Airway epithelial cell (primary cell): Measurements from ENCODE around the genes HIRA and SNAP29.

DNA sequence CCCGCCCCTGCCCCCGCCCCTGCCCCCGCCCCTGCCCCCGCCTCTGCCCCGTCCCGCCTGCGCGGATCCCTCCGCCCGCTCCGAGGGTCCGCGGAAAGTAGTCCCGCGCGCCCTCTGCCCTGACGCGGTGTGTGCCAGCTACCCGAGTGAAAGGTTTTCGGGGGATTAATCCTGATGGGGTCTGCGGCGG, 224 bp upstream of the CLTCL1 start:
- RAMPAGE, long total RNA, result no peak

- RAMPAGE, long total RNA, result start-site peak on the plus strand at chr22:19432430-19432581, 4,351 and 183 reads in 2 replicates
Measured at GRCh38 chr22:19431563-19432632, at the start of gene HIRA. TSS of gene HIRA (minus strand) at chr22:19431733.

- RAMPAGE, long total RNA, result no peak
Measured at GRCh38 chr22:19446822-19447328, 636 bp downstream of the C22orf39 start.

GRCh38 chr22:19607068-19608386, 83.3 kb upstream of the CLDN5 start:
- RAMPAGE, long total RNA, result no peak

- RAMPAGE, long total RNA, result no peak
Measured at GRCh38 chr22:19614891-19615712, 90.9 kb upstream of the CLDN5 start.

- RAMPAGE, long total RNA, result no peak
Measured at GRCh38 chr22:19717585-19718790, 3.7 kb downstream of the SEPTIN5 start.

DNA sequence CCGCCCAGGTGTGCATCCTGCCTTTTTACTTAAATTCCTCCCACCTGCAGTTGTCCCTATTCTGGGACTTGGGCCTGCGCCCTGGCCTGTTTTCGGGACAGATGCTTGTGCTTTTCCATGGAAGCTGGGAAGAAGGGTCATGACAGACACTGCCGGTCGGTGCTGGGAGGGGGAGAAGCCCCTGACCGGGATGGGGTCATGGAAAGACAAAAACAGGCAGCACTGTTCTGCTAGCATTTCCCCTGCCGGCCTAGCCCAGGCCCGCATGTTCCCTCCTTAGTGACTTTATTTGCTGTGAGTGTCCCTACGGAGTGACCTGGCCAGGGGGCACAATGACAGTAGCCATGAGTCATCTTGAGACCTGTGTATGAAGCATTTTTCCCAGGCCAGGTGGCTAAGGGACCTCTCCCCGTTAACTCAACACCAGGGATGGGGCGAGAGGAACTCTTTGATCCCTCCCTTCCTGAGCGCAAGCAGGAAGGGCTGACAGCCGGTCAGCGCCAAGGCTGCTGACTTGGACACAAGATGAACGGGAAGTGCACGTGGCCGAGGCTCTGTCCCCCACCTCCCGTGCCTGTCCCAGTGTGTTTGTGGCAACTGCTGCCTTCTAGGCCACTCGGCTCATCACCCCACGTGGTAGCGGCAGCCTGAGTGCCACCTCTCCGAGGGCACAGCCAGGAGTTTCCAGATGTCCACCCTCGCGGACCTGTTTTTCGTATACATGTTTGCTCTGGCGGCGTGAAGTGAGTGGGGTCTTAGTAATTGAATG, 7.2 kb downstream of the TBX1 start:
- RAMPAGE, long total RNA, result no peak

- RAMPAGE, long total RNA, result no peak
Measured at GRCh38 chr22:19848271-19849465, 6.0 kb downstream of the GNB1L start.

- RAMPAGE, long total RNA, result no peak
Measured at GRCh38 chr22:19853074-19853973, 1.4 kb downstream of the GNB1L start.

- RAMPAGE, long total RNA, result no peak
Measured at GRCh38 chr22:19874269-19875287, 19.9 kb upstream of the GNB1L start.

- RAMPAGE, long total RNA, result no peak
Measured at GRCh38 chr22:19879696-19880727, 25.3 kb upstream of the GNB1L start.

GRCh38 chr22:19948115-19948906, 6.7 kb upstream of the TXNRD2 start:
- RAMPAGE, long total RNA, result no peak

DNA sequence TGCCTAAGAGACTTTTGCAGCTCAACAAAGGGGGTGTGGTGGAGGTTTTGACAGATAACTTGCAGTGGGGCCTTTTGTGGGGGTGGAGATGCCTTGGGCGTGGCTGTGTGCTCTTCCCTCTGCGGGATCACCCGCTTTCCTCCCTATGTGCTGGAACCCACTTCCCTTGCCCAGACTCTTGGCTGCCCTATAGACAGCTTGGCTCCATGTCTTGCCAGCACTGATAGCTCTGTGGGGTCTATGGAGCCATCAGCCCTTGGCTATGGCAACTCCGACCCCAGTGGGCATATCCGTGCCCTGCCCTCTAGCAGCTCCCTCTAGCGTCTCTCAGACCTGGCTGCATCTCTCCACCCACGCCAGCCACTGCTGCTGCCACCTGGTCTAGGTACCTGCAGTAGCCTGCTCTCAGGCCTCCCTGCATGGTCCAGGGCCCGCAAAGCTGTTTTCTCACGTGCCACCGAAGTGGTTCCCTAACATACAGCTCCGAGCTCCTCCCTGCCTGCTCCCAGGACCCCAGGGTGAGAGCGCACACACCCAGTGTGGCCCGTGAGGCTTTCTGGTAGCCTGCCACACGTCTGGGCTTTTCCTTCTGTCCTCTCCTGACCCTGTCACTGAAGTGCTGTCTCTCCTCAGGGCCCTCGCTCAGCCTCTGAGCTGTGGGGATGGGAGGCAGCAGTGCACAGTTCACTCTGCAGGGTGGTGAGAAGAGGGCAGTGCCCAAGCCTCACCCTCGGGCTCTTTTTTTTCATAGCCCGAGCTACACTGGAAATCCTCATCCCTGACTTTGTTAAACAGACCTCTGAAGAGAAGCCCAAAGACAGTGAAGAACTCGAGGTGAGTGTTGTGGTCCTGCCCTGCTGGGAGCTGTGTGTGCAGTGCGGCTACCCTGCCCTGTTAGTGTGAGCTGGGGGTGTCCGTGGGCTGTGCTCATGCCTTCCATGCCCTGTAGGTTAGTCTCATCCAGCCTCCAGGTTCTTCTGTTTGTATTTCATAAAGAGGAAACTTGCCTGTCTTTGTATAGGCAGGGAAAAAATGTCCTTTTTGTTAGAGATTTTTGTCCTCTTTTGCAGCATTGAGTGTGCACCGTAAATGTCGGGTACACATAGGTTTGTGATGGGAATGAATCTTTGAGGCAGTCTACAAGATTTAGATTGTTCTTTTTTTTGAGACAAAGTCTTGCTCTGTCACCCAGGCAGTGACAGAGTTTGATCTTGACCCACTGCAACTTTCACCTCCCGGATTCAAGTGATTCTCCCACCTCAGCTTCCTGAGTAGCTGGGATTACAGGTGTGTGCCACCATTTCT, 14.4 kb downstream of the DGCR8 start:
- RAMPAGE, long total RNA, result no peak

GRCh38 chr22:20095786-20096860, 16.1 kb downstream of the DGCR8 start:
- RAMPAGE, long total RNA, result no peak

- RAMPAGE, long total RNA, result no peak
Measured at GRCh38 chr22:20322935-20323235, 3.0 kb upstream of the DGCR6L start.

DNA sequence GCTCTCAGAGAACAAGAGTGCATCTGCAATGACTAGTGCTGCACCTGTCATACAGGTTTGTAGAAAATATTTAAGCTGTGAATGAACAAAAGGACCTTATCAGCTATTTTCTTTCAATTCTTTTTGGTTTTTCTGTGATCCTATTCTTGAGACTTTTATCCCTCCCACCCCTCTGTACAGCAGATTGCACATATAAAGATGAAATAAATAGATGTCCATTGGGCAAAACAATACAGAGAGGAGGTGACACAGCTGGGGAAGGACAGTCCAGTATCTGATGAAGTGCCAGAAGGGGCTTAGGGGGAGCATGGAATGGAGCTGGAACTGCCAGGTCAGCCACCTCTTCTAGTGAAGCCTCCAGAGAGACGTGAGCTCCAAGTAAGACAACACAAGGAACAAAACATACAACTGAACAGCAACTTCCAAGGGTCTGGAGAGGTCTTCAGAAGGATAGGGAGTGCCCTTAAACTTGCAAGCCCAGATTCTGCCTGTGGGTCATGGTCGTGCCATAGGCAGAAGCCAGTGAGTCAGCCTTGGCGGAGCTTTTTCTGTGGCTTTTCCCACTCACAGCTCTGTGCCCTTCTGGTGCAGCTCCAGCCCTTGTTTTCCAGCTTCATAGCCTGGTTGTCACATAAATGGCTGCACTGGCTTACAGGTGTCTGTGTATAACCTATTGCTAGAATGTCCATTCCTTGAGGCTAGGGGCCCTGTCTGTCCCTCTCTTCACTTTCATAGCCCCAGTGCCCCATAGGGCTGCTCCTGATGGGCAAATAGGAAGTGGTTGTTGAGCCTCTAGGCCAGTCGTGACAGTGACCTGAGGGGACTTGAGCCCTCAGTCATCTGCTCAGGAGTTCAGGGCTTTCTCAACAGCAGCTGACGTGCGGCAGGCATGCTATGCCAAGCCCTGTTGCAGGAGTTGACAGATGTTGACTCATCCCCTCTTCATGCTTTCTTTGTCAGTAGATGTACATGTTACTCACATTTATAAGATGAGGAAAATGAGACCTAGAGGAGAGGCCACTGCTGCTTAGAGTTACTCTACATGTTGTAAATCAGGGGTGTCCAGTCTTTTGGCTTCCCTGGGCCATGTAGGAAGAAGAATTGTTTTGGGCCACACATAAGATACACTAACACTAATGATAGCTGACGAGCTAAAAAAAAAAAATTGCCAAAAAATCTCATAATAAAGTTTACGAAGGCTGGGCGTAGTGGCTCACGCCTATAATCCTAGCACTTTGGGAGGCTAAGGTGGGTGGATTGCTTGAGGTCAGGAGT, 7.3 kb downstream of the MED15 start:
- RAMPAGE, long total RNA, result no peak

DNA sequence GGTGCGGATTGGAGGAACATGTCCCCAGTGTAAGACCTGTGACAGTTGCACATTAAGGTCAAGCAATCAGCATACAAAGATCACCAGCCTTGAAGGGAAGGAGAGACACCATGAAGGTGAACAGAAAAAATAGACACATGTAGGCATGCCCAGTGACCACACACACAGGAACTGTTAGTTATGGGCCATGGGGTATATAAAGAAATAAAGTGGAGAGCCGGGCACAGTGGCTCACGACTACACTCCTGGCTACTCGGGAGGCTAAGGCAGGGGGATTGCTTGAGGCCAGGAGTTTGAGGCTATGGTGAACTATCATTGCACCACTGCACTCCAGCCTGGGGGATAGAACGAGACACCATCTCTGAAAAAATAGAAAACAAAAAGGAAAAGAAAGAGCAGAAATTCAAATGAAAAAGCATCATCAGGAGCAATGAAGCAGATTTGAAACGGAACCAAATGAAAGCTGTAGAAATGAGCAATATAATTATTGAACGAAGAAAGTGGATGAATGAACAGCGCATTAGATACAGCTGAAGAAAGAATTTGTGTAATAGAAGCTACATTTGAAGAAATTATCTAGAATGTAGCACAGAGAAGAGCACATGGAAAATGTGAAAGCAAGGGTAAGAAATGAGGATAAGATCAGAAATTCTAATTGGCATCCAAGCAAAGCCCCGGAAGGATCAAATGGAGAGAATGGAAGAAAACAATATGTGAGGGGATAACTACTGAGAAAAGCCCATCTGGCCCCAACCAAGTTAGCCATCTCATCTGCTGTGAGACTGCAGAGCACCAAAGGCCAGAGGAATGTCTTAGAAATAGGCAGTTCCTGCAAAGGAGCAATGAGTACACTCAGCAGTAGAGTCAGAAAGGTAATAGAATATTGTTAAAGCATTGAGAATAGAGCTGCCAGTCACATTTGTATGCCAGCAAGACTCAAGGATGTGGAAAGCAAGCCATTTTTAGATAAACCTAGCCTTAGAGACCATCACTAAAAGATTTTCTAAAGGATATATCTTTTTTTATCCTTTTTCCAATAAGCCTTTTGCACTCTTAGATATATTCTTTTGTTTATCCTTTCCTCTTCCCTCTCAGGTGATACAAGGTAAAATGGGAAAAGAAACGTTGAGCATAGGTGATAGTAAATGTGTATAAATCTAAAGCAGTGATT, 51.8 kb downstream of the MED15 start:
- RAMPAGE, long total RNA, result no peak

DNA sequence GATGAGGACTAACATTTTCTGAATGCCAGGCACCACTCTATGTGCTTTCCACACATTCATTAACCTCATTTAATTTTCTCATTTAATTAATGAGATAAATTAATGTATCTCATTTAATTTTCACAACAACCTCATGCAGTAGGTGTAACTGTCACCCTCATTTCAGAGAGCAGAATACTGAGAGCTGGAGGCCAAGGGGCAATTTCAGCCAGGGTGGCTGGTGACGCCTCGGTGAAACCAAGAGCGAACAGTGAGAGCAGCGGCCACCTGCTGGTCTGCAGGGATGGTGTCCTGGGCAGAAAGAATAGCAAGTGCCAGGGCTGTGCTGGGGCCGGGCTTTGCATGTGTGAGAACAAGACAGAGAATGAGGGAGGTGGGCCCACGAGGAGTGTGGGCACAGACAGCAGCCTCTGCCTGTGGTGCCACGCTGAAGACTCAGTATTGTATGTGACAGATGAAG, 1.9 kb upstream of the SERPIND1 start:
- RAMPAGE, long total RNA, result no peak

DNA sequence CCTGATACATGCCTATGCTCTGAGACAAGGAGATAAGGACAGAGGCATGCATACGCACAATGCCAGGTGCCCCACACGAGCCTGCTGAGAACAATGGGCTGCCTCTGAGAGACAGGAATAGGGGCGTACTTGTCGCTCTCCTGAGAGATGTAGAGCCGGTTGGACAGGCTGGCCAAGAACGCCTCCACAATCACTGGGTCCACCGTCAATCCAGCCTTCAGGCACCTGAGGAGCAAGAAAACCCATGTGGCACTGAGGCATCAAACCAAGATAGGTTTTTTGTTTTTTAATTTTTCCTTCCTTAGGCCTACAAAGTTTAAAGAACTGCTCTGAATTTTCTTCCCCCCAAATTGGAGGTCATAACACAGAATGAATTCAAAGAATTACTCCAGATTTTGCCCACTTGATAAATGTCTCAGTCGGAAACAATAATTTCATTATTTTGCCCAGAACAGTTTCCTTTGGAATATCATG, 25.7 kb downstream of the SERPIND1 start:
- RAMPAGE, long total RNA, result no peak

DNA sequence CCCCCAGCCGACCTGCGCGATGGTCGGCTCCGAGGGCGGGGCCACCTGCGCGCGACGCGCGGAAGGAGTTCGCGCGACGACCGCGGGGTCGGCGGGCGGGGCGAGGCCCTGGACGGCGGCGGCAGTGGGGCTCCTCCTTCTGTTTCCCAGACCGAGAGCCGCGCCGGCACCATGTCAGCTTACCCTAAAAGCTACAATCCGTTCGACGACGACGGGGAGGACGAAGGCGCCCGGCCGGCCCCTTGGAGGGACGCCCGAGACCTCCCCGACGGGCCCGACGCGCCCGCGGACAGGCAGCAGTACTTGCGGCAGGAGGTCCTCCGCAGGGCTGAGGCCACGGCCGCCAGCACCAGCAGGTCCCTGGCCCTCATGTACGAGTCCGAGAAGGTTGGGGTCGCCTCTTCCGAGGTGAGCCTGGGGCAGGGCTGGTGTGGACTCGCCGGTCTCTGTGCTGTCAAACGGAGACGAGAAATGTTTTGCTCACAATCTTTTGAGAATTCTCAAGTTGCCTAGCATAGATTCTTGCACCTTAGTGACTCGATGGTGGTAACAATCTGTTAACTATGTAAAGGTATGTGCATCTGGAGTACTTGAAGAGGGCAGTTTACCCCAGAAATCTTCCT, at the start of gene SNAP29:
Gene SNAP29 (plus strand): TSS at position 68 of the 623 bp plus-strand sequence.
- RAMPAGE, long total RNA, result start-site peak on the plus strand centred at position 108 of the sequence, 72 bp wide, 507 and 284 reads in 2 replicates